Retinal pigment epithelial cell (primary cell): ENCODE measurements around a stretch of chr7.

GRCh38 chr7:111858646-111859356 lies 296.5 kb upstream of the IMMP2L start:
- RRBS: no CpG with 5 or more reads among the region's 6 CpGs

DNA sequence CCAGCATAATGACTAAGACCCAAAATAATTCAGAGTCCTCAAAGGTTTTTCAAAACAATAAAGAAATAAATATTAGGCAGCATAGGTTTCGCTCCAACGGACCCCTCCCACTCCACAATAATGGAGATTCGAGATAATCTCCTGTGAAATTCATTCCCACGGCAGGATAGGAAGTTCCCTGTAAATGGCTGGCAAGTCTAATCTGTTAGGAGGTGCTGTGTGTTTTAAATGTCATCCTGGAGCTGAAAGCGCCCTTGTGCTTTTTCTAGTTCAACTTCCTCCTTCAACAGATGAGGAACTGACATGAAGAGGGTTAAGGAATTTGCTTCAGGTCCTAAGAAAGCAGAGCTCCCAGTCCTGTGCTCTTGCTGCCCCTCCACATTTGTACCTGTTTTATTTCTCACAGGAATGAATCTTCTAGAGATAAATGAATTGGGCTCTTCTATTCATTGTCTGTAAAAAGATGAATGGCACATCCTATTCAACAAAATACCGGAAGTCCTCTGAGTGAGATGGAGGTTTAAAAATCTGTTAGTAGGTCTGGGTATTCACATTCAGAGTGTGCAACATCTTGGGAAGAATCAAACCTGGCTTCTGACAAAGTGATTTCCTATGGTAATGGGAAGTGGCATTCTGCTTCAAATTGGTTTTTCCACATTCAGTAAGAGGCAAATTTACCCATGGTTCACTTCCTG lies 218.6 kb downstream of the DOCK4 start:
- RRBS: no CpG with 5 or more reads among the region's 6 CpGs

DNA sequence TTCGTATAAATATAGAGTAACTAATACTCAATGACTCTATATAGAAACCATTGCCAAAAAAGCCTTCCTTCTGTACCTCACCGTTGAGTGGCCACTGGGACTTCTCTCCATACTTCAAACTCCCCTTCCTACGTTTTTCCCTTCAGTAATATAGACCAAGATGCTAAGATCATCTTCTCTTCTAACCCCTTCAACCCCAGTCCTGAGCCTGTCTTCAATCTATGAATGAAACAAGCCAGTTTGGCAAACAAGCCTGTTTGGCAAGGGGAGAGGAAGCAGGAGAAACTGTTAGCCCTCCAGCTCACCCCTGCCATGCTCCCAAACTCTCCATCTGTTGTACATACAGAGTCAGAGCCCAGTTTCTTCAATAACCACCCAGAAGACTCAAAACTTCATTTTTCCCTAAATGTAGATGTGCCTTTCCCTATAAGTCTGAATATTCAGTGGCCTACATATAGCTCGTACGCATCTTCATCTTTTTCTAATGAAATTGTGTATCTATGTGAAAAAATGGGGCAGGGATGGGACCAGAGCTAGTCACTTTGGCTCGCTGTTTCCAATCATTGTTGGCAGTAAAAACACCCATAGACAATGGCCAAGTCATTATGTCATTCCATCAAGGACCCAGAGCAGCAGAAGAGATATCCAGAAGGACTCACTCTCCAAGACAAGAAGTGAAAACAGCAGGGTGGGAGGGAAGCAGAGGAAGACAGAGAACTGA lies 87.5 kb downstream of the DOCK4 start:
- RRBS: no CpG with 5 or more reads among the region's 6 CpGs

DNA sequence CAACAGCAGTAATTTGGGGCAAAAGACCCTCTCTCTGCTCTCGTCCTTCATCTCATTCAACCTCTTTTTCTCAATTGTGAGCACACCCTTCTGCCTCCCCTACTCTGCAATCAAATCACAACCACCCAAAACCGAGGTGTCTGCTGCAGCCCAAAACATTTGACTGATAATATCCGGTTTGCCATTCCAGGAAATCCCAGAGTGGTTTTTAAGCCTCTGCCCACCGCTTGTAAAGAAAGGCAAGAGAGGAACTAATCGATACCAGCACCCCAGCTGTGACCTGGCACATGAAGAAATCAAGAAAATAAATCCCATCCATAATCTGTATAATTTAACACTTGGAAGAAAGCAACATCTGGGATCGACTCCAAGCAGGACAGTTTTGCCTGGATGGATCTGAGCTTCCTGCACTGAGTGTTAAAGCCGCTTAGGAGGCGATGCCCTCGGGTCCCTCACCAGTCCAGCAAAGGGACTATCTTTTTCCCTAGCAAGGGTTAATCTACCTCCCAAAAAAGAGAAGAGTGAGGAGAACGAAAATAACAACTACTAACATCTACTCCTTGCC lies 2.1 kb downstream of the DOCK4 start:
- RRBS: no CpG with 5 or more reads among the region's 10 CpGs

DNA sequence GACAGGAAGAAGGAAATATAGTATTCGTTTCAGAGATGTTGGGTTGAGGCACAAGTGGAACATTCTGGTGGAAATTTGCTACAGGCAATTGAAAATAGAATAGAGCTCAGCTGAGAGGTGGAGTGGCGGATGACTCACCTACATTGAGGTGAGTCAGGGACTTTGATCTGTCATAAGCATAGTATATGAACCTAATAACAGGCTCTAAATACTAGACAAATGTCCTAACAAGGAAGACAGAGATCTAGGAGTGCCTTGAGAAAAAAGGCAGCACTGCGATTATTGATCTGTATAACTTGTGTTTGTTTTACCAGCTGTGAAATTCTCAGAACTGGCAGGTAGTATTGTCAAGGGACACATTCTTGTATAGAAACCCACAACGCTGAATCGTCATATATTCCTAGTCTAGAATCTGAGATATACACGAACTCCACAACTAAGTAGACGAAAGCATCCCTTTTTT lies 866 bp upstream of the IFRD1 start:
- RRBS: no CpG with 5 or more reads among the region's 7 CpGs

GRCh38 chr7:112451740-112452545 lies 1.7 kb downstream of the IFRD1 start:
- RRBS: no CpG with 5 or more reads among the region's 9 CpGs

- RRBS: no CpG with 5 or more reads among the region's 2 CpGs
Observed at GRCh38 chr7:112452550-112452808, 2.2 kb downstream of the IFRD1 start.

- RRBS: no CpG with 5 or more reads among the region's 4 CpGs
Observed at GRCh38 chr7:112454187-112454454, 3.9 kb downstream of the IFRD1 start.

- RRBS: no CpG with 5 or more reads among the region's 9 CpGs
Observed at GRCh38 chr7:112508868-112509178, 28.0 kb downstream of the LSMEM1 start.

DNA sequence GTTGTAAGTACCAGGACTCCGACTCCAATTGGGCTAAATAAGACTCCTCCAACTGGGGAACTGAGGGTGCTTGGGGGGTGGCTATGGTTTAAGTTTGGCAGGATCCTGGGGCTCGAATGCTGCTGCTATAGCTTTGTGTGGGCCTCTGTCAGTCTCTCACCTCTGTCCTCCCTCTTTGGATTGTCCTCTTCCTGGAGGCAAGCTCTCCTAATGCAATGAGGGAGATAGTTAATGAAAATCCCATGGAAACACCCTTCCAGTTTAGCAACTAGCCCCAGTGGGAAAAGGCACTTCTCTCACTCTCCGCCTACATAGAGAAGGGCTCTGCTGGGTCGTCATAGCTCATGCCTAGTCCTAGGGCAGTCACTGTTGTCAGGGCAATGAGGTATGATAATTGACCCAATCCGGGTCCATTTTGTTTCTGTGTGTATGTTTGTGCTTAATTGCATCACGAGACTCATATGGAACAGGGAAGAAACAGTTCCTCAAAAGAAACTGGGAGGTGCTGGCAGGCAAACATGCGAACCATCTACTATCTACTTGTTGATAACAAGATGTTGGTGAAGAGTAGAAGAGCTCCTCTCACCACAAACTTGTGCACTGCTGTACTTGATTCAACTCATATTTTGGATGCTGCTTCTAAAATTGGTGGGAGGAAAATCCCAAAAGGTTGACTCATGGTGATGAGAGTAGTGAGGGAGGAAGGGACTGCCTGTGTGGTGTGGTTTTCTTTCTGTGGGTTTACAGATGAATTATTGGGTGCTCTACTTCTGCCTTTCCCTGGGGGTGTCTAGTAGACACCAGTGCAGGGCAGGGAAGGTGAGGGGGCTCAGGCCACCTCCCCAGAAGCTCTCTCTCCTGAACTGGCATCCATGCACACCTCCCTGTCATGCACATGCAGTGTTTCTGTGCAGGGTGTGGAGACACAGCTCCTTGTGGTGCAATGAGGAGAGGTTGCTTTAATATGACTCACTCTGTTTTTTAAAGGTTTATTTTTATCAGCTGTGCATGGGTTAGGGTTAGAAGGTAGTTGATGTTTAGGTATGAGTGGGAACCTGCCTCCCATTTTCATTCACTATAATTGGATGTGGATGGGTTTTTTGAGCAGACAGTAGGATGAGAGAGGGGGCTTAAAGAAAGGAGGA lies 29.3 kb downstream of the LSMEM1 start:
- RRBS: no CpG with 5 or more reads among the region's 7 CpGs

DNA sequence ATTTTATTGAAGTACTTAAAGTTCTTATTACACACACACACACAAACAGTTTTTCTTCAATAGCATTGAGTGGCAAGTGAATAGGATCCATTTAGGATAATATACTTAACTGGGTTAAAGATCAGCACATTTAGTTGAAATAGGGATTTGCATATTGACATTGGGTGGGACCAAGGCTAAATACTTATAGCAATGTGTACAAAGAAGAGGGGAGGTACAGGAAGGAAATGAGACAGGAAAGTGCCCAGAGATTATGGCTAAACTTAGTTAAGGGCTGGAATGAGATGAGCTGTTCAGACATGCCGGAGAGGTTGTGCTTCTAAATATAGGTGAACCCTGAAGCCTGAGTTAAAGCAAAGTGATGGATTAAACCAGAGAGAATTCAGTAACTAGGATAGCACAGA lies 95.1 kb downstream of the LSMEM1 start:
- RRBS: no CpG with 5 or more reads among the region's 1 CpG

DNA sequence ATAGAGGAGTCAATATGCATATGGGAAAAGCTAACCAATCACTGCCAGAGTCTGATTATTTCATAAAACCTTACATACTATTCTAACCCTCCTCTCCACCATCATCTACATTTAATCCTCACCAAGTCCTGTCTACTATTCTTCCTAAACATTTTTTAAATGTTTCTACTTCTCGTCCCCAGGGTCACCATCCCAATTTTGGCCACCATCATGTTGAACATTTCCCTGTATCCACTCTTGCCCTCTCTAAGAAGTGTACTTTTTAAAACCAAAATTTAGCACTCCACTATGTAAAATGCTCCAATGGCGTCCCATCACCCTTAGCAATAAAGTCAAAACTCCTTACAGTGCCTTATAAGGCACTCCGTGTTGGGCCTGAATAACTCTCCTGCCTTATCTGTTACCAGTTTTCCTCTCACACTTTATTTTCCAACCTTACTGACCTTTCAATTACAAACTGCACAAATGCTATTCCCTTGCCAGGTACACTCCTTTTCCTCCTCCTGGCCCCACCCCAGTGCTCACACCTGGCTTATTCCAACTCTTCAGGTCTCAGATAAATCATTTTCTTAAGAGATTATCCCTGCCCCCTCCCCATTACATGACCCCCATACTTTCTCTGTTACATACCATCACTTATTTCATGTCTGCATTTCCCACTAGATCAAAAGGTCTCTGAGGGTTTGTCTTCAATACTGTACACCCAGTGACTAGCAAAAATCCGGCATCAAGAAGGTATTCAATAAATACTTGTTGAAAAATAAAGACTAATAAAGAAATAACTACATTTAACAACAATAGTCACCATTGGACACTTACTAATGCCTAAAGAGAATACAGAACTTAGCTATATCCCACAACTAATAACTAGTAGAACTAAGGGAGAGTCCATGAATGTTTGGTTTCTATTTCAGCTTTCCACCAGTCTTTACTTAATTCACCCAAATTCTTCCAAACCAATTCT lies 1.3 kb downstream of the TMEM168 start:
- RRBS: no CpG with 5 or more reads among the region's 4 CpGs

DNA sequence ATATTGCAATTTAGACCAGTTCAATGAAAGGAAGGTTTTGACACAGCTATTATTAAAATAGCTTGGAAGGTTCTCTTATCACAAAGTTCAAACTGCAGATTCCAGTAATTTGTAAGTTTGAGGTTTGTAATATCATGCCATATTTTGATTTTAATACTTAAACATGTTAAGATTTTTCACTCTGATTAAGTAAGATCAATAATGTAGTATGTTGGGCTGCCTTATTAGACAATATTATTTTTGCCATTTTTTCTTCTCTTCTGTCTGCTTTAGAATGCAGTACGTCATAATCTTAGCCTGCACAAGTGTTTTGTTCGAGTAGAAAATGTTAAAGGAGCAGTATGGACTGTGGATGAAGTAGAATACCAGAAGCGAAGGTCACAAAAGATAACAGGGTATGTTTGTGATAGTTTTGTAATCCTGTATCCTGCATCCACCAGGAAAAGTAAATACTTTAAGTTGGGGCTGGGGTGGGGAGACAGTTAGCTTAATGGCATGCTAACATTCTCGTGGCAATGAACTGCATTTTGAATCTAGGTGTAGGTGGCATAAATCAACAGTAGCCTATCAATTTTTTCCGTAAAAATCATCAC lies 247.3 kb downstream of the FOXP2 start:
- RRBS: no CpG with 5 or more reads among the region's 5 CpGs

GRCh38 chr7:114931832-114932092 lies 9.9 kb downstream of the MDFIC start:
- RRBS: no CpG with 5 or more reads among the region's 6 CpGs

GRCh38 chr7:115088866-115089205 lies 166.9 kb downstream of the MDFIC start:
- RRBS: no CpG with 5 or more reads among the region's 2 CpGs

GRCh38 chr7:115145418-115145846 lies 223.5 kb downstream of the MDFIC start:
- RRBS: no CpG with 5 or more reads among the region's 2 CpGs

GRCh38 chr7:116097288-116097833 lies 66.8 kb upstream of the TFEC start:
- RRBS: no CpG with 5 or more reads among the region's 4 CpGs

GRCh38 chr7:116340046-116340715 lies 129.8 kb downstream of the TES start:
- RRBS: no CpG with 5 or more reads among the region's 4 CpGs

GRCh38 chr7:116353963-116354493 lies 143.7 kb downstream of the TES start:
- RRBS: no CpG with 5 or more reads among the region's 9 CpGs

GRCh38 chr7:116354494-116355770 lies 144.6 kb downstream of the TES start:
- RRBS: no CpG with 5 or more reads among the region's 13 CpGs